Hematopoietic multipotent progenitor cell (in vitro differentiated cells): Measurements from ENCODE around the genes RNF19B, PHC2 and HMGB4.

- CAGE, long polyA plus RNA = no peak
Measured at GRCh38 chr1:32266762-32267540, 15.9 kb downstream of the LCK start.

GRCh38 chr1:32390942-32391583, 3.2 kb downstream of the BSDC1 start:
- CAGE, long polyA plus RNA = no peak

- CAGE, long polyA plus RNA = no peak
Measured at GRCh38 chr1:32501887-32502460, 37.1 kb downstream of the ZBTB8B start.

DNA sequence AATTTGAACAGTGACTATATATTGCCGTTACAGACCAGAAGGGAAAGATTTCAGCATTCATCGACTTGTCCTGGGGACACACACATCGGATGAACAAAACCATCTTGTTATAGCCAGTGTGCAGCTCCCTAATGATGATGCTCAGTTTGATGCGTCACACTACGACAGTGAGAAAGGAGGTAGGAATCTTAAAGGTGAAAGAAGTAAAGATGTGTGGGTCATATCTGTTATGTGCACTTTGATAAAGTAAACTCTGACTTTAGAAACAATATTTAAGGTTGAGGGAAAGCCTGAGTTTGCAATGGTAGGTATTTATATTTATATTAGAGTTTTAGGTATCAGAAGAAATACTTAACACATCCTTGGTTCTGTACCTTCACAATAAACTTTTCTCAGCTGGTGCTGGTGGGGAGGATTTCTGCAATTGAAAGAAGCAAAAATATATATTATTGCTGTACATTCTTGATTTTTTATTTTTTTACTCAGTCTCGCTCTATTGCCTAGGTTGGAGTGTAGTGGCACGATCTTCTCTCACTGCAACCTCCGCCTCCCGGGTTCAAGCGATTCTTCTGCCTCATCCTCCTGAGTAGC, 6.5 kb downstream of the RBBP4 start:
- CAGE, long polyA plus RNA = no peak

DNA sequence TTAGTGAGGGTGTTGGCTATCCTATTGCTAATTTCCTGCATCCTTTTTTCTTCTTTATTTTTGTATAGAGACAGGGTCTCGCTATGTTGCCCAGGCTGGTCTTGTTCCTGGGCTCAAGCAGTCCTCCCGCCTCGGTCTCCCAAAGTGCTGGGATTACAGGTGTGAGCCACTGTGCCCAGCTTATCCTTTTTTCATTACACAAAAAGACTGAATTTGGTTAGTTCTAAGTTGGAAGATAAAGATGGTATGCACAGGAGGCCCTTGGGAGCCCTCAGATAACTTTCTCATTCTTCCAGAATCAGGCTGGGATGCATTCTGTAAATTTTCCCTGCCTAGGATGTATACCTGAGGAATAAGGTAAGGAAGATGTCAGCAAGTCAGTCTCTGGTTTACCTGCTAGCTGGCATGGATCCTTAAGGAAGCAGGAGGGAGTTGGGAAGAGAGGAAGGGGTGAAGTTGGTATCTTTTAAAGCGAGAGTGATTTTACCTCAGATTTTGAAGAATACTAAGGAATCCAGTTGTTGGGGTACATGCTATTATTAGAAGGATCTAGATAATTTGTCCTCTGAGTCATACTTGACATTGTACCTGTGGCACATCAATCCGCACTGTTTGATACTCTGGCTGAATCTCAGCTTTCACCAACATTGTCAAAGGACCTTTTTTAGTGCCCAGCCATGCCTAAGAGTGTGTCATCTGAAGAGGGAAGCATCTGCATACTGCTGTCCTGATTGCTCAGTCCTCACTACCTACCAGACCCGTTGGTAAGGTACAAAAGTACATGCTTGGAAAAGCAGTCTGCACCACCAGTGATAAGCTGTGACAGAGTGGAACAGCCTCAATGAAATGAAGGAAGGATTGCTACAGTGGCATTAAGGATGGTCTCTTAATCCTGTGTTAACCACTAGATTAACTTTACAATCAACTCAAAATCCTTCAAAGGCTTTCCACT, 17.3 kb downstream of the SYNC start:
- CAGE, long polyA plus RNA = no peak

GRCh38 chr1:32742942-32743464, 1.4 kb downstream of the KIAA1522 start:
- CAGE, long polyA plus RNA = no peak

DNA sequence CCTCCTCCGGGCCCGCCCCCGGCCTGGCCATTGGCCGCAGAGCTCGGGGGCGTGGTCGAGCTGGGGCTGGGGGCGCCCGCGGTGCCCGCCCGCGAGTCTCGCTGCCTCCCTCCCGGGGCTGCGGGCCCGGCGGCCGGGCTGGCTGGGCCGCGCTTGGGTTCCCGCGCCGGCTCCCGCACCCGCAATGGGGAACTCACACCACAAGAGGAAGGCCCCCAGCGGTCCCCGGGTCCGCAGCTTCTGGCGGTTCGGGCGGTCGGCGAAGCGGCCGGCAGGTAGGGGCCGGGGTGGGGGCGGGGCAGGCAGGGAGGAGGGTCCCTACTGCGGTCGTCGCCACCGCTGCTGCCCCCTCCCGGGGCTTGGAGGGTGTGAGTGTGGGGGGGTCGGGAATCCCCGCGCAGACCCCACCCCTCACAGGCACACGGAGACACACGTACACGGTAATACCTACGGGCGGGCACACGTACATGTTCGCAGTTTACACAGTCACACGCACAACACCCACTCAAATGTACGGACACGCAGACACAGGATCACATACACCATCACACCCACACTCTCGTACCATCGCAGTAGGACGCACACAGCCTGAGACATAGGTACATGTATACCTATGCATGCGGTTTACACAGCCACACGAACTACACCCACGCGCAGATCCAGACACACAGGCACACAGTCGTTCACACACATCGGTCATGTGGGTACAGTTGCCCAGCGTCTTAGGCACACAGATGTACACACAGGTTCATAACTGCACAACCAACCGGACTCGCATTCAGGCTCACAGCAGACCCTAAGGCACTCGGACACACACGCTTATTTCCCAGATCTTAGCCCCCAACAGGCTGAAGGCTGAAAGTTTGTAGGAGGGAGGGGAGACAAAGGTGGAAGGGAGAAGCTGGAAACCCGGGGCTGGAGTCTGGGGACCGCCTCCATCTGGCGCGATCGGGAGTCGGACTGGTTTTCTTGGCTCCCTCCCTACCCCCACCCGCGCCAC, 12.6 kb downstream of the KIAA1522 start:
- CAGE, long polyA plus RNA = no peak

DNA sequence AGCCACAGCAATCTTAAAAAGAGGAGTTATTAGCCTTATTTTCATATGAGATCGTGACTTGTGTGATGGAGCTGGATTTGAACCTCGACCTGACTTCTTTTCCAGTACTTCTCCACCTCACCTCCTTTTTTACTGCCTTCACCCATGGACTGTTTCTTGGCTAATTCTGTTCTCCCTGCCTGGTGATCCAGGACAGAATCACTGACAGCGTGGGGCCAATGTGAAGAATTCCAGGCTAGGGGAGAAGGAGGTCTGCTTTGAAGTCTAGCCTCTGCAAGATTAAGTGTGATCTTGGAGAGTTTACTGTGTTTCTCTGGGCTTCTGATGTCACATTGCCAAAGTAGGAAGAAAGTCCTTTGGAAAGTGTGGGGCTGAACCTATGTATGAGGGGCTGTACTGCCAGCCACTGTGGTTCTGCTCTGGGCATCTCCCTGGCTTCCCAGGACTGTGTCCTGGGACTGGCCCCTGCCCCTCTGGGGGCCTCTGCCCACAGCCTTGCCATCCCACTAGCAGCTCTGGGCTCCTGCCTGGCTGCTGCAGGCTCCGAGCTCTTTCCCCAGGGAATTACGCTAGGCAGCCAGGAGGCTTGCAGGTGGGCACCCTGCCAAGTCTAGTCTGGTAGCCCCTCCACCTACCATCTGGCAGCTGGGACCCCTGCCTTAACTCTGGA, 23.3 kb downstream of the KIAA1522 start:
- CAGE, long polyA plus RNA = no peak

DNA sequence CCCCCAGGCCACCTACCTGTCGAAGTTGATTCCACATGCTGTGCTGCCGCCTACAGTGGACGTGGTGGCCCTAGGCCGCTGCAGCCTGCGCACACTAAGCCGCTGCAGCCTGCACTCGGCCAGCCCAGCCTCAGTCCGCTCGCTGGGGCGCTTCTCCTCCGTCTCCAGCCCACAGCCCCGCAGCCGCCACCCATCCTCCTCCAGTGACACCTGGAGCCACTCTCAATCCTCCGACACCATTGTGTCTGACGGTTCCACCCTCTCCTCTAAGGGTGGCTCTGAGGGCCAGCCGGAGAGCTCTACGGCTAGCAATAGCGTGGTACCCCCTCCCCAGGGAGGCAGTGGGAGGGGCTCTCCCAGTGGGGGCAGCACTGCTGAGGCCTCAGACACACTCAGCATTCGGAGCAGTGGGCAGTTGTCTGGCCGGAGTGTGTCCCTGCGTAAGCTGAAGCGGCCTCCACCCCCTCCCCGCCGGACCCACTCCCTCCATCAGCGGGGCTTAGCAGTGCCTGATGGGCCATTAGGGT, 28.6 kb downstream of the KIAA1522 start:
- CAGE, long polyA plus RNA = no peak

GRCh38 chr1:32780104-32780393, 37.1 kb downstream of the YARS1 start:
- CAGE, long polyA plus RNA = no peak

- CAGE, long polyA plus RNA = no peak
Measured at GRCh38 chr1:32894511-32895100, 6.6 kb downstream of the TMEM54 start.

GRCh38 chr1:32964457-32965292, at the start of gene RNF19B:
Gene RNF19B (minus strand): TSS chr1:32964809.
- CAGE, long polyA plus RNA = no peak

DNA sequence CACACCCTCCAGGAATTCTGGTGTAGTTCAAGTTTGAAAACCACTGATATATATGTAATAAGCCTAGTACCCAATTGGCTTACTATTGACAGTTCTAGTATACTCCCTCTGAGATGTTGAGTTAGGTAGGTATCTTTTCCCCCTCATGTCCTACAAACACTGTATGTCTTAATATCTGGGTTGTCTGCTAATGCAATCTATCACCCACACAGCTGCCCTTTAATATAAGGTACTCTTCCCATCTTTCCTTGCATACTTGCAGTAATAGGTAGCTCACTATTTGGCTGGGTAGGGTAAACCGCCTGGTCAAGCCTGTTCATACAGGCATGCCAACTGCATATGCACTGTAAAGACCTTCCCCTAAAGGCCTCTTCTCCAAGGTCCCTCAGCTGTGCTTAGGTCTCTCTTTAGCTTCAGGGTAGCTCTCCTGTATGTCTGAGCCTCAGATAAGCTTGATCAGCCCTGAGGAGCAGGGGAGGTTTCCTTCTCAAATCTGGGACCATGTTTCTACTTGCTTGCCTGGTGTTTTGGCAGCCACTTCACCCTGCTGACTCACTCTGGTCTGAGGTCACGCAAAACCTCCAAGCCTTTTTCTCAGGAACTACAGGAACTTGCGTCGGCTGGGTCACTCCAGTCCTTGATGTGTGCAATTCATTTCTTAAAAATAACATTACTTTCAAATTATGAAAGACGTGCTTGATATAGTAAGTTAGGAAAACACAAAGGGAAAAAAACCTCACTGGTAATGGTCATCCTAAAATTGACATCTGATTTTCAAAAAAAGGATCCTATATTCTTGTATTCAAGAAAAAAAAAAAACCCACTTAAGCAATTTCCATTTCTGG, 24.5 kb upstream of the RNF19B start:
- CAGE, long polyA plus RNA = no peak

DNA sequence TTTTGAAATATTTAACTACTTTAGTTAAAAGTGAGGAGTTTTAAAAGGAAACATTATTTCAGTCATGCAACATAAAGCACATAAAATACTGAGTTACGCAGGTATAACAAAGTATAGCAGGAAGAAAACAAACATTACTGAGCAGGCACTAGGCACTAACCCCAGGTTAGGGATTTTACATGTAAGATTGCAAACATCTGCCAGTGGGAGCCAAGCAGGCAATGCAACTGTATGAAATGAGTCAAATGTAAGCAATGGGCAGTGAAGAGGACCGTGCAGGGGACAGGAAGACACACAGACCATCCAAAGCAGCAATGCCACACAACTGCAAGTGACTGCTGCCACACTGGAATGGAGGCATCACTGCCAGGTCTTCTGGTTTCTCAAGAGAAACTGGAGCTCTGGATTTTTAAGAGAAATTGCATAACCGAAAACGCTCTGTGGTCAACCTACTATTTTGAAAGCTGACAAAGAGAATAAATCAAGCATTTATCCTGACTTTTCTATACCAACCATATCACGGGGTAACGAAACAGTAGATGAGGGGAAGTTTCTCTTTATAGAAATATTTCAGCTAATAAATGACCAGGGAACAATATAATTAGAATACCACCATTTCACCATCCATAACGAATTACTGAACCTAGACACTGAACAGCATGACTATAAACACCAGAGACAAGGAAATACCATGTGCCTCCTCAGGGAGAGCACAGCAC, 4.6 kb downstream of the AK2 start:
- CAGE, long polyA plus RNA = no peak

DNA sequence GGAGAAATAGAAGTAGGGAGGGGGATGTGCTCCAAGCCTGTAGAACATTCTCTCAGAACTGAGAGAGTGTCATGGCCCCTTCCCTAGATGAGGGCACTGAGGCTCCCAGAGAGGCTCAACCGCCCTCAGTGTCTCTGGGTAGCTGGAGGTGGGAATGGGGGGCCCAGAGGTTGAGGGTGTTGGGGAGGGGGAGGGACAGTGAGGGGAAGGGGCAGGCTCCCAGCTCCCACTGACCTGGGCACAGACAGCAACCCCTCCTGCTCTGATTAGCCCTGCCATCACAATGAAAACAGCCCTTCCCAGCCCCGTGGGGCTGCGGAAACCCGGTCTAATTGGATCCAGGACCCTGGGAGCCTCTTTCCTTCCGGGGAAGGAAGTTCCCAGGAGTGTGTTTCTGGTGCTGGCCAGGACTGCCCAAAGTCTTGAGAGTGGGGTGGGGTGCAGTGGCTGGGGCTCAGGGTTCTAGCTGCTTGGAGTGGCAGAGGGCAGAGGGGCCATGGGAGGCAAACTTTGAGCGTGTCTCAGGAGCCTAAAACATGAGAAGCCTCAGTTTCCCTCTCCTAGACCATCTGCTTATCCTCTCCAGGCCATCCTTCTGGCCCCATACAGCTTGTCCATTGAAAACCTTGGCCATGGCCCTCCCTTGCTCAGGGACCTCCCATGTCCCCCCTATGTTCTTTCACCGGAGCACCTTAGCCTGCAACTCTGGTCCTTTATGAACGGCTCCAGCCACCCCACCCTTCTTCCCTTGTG, 9.0 kb downstream of the ZNF362 start:
- CAGE, long polyA plus RNA = no peak

GRCh38 chr1:33329962-33330546, 9.2 kb upstream of the A3GALT2 start:
- CAGE, long polyA plus RNA = no peak

DNA sequence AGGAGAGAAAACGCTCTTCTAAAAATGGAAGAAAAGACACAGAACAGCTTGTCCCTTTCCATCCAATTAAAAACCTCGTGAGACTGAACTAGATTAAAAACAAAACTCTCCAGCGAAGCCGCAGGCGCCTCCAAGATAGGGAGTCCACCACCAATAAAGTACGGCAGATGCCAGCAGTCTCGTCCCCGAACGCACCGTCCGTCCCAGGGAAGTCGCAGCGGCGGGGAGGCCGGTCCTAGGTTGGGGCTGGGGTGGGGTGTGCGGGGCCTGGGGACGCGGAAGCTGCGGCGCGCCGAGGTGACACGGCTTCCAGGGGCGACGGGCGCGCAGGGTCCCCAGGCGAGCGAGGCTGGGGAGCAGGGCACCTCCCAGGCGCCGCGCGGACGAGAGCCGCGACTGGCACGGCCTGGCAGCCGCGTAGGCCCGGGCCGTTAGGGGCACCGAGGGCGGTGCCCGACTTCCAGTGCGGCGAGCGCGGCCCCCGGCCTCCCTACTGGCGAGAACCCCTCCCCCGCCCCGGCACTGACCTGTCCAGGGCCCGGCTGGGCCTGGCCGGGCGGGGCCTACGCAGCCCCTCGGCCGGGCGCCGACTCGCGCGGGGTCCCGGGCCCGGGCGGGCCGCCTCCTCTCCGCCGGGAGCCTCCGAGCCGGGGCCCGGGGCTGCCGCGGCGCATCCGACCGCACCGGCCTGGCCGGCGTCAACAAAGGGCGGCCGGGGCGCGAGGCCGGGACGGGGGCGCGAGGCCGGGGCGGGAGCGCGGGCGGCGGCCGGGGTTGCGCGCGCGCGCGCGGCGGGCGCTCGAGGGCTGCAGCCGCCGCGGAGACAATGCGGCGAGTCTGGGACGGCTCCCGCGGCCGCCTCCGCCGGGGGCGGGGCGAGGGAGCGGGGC, 28.4 kb upstream of the A3GALT2 start:
- CAGE, long polyA plus RNA = no peak

GRCh38 chr1:33430064-33431162, at the start of gene PHC2:
Gene PHC2 (minus strand): TSS chr1:33431095.
- CAGE, long polyA plus RNA = no peak

- CAGE, long polyA plus RNA = no peak
Measured at GRCh38 chr1:33572444-33572664, 99.9 kb downstream of the ZSCAN20 start.

DNA sequence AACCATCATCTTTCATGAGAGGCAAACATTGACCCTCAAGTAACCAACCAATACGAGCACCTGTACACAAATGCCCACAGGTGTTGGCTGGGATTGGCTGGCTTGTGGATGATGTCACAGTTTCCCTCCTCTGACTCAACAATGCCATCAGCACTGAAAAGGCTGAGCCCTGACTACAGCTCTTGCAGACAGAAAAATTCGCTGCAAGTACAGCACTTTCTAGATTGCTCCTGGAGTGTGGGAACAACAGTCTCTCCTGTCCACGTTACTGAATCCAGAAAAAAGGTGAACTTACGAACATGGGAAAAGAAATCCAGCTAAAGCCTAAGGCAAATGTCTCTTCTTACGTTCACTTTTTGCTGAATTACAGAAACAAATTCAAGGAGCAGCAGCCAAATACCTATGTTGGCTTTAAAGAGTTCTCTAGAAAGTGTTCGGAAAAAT, at the start of gene HMGB4:
Gene HMGB4 (plus strand): TSS at position 187 of the 444 bp plus-strand sequence.
- CAGE, long polyA plus RNA = no peak